Measurements from ENCODE around the genes UGT3A2 and CPLANE1.

- RRBS, 2 experiments = no CpG with 5 or more reads among the region's 11 CpGs
Measured at GRCh38 chr5:35247252-35248128, 17.2 kb upstream of the PRLR start.

DNA sequence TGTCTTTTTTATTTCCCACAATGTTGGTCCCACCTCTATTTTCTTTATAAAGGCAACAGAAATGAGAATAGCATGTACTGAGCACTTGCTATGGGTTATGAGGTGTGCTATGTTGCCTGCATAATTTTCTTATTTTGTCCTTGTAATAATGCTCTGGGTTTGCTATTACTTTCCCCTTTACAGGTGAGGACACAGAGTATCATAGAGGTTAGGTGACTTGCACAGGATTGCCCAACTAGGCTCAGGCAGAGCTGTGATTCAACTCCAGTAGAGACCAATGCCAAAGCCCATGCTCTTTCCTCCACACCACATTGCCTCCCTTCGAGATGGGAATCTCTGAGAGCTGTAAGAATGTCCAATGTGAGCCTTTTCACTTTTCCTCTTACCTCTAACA lies 39.5 kb upstream of the IL7R start:
- RRBS, 2 experiments = no CpG with 5 or more reads among the region's 1 CpG

DNA sequence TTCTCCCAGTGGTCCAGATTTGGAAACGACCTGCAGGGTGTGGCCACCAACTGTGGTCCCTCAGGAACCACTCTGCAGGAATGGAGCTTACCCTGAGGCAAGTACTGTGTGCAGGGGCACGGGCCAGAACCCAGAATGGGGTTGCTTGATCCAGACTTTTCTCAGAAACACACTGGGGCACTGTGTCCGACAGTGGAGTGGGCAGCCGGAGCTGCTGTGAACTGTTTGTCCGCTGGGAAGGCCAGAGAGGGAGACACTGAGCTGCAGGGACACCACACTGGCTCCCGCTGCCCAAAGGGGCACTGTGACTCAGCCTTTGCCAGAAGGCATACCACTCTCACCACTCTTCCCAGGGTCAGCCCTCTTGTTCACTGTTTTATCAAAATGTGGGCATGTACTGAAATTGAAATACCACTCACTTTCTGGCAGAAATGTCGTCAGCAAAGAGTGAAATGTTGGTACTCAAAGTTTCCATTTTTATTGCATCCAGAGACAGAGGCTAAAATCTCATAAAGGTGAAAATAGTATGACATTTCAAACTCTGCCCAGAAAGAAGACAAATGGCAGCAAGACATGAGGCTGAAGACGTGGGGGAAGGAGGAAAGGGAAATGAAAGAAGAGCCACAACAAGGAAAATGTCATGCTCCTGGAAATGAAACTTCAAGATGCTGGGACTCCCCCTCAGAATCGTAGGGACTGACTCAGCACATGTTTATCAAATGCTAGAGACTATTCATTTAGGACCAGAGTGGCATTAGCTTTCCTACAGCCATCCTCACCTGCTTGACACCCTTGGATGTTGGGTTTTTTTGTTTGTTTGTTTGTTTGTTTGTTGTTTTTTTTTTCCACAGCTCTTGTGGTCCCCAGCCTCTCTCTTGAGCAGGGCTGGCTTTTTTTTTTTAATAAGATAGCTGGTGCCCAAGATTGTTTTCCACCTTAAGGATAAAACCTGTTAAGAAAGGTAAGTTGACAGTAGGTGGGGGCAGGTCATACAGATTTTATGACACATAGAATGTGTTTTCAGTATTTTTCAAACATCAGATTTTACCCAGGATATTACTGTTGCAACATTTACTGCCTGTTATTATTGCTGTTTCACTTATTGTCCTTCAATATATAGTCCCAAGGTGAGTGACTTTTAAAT lies 4.3 kb upstream of the IL7R start:
- RRBS, 2 experiments = no CpG with 5 or more reads among the region's 9 CpGs

DNA sequence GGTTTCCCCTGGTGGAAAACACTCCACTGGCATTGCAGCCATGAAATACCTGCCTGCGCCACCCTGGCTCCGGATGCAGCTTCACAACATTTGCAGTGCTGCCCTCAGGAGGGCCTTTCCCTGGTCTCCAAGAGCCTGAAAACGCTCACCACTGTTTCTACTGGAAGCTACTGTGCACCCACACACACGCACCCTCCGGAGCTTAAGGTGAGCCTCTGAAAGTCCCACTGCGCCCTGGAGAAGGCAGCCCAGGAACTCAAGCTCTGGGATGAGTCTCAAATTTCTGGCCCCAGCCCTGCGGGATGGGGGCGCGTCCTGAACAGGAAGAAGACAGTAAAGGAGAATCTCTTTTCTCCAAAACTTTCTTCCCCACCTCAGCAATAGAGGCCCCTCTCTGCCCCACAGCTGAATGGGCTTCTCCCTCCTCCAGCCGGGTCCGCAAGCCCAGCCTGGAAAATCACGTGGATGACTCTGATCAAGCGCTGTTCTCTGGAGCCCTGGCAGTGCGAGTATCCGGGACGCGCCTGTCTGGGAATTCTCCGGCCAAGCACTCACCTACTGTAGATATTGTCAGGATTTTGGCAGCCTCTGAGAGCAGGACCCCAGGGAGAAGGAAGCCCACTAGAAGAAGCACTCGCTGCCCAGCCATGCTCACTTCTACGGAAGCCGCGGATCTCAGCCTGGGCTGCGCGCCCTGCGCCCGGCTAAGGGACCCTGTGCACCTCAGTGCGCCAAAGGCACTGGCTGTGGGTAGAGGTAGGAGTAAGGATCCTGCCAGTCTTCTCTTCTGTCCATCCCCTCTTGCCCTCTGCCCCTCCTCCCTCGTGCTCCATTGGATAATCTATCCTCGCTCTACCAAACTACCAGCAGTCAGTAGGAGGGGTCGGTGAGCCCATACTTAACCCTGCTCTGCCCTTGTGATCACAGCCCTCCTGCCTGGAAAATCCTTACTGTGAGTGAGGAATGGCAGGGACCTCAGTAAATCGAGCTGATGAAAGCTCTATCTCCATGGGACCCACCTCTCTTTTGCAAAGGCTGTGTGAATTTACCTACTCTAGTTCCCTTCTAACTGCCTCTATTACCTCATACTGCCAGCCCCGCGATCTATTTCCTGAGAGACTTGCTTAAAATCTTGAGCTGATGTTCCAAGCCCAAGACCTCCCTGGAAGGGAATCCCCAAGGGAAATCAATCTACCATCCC lies at the start of gene UGT3A2:
UGT3A2 (minus strand) TSS at position 742 of the 1,201 bp plus-strand sequence.
- RRBS, 2 experiments = 2 to 3% methylated on average over 6 of the region's 33 CpGs

DNA sequence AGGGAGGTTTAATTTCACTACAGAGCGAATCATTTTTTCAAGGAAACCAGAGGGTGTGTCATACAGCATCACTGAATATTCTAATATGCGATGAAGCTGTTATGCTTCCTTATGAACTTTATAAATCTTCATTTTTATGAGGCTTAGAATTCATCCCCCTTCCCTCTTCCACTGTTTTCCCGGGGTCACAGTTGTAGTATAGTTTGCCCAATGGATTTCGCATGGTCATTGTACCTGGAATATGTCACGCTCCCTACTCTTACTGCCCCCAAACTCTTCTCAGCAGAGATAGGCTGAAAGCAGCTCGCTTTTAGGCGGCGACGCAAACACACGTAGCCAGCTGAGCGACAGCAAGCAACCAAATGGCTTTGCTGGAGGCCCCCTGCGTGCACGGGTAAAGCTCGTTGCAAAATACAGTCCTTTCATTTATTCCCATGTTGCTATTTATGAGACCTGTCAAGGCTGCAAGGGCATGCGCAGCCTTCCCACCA lies 788 bp downstream of the LMBRD2 start:
- RRBS, 2 experiments = no CpG with 5 or more reads among the region's 15 CpGs

DNA sequence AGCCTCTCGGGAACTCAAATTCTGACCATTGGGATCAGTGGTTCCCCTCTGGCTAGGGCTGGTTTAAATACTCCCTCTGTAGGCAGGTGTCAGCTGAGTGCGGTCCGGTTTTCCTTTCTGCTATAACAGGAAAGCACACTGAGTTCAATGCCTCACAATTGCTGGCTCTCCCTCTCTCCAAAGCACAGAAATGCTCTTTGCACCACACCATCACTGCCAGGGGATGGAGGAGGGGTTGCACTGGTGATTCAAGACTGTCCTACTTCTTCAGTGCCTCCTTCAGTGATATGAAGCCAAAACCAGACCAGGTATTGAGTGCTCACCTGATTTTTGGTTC lies 22.8 kb upstream of the RANBP3L start:
- RRBS, 2 experiments = no CpG with 5 or more reads among the region's 3 CpGs

- RRBS, 2 experiments = no CpG with 5 or more reads among the region's 5 CpGs
Measured at GRCh38 chr5:36570248-36570912, 36.0 kb upstream of the SLC1A3 start.

GRCh38 chr5:36575118-36575582 lies 31.3 kb upstream of the SLC1A3 start:
- RRBS, 2 experiments = no CpG with 5 or more reads among the region's 3 CpGs

GRCh38 chr5:36677722-36678054 lies 71.3 kb downstream of the SLC1A3 start:
- RRBS, 2 experiments = no CpG with 5 or more reads among the region's 3 CpGs

DNA sequence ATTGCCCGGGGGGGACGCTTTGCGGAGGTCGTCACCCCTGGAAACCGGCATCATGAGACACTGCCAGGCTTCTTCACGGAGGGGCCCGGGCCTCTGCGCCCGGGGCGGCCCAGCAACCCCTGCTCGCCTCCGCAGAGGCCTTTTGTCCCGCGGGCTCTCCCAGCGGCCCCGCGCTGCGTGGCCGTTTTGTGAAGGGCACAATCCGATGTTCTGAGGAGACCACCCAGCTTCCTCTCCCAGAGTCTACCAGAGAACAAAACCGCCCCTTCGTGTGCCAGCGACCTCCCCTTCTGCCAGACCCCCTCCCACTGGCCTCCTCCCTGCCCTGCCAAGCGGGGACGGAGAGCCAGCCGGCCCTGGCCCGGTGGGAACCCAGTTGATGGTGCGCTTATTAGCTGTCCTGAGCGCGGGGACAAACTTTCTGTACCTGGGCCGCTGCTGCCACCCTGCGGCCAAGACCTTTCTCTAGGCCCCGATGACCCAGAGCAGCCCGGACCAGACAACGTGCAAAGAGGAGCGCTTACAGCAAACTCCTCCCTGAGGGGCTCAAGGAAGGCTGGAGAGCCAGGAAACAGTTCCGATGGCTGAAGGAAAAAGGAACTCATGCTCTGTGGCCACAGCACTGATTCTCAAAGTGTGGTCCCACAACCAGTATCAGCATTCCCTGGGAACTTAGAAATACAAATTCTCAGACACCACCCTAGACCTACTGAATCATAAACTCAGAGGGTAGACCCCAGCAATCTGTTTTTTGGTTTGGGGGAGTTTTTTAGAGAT lies 86.7 kb downstream of the SLC1A3 start:
- RRBS, 2 experiments = 39 to 71% methylated on average over 4 to 7 of the region's 37 CpGs

DNA sequence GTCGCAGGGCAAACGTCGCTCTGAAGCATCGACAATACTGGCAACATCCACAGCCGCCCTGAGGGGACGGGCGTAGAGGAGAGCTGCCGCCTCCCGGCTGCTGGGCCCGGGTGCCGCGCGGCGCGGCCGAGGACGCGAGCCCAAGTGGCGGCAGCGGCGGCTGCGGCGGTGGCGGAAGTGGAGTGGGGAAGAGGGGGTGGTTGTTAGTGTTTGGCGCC lies 149 bp upstream of the NIPBL start:
- RRBS, 2 experiments = 0 to under 1% methylated on average over 7 of the region's 25 CpGs

DNA sequence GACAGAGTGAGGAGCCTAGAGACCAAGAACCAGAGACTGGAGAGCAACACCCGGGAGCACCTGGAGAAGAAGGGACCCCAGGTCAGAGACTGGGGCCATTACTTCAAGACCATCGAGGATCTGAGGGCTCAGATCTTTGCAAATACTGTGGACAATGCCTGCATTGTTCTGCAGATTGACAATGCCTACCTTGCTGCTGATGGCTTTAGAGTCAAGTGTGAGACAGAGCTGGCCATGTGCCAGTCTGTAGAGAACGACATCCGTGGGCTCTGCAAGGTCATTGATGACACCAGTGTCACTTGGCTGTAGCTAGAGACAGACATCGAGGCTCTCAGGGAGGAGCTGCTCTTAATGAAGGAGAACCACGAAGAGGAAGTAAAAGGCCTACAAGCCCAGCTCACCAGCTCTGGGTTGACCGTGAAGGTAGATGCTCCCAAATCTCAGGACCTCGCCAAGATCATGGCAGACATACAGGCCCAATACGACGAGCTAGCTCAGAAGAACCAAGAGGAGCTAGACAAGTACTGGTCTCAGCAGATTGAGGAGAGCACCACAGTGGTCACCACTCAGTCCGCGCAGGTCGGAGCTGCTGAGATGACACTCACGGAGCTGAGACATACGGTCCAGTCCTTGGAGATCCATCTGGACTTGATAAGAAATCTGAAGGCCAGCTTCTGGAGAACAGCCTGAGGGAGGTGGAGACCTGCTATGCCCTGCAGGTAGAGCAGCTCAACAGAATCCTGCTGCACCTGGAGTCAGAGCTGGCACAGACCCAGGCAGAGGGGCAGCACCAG lies 9.1 kb downstream of the NIPBL start:
- RRBS, 2 experiments = no CpG with 5 or more reads among the region's 15 CpGs

DNA sequence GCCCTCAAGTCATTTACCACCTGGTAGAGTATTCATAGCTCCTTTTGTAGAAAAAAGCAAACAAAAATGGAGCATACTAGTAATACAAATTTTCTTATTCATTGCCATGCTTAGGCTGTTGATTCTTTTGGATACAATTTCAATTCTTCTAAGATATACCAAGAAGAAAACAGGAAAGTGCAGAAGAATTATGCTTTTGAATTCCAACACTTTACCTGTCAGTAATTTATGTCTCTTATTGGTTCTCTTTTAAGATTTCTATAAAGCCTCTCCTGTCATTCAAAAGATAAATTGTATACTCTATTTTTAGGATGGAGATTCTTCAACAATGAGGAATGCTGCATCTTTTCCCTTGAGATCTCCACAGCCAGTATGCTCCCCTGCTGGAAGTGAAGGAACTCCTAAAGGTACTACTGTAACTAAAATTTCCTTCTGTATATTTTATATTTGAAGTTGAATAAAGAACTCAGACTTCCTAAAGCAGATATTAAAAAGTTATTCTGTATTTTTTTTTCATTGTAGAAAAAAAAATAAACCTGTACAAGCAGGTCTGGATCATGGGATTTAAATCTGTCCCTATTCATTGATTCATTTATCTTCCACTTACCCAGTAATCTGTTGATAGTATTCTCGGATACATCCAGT lies 95.2 kb downstream of the NIPBL start:
- RRBS, 2 experiments = no CpG with 5 or more reads among the region's 1 CpG

DNA sequence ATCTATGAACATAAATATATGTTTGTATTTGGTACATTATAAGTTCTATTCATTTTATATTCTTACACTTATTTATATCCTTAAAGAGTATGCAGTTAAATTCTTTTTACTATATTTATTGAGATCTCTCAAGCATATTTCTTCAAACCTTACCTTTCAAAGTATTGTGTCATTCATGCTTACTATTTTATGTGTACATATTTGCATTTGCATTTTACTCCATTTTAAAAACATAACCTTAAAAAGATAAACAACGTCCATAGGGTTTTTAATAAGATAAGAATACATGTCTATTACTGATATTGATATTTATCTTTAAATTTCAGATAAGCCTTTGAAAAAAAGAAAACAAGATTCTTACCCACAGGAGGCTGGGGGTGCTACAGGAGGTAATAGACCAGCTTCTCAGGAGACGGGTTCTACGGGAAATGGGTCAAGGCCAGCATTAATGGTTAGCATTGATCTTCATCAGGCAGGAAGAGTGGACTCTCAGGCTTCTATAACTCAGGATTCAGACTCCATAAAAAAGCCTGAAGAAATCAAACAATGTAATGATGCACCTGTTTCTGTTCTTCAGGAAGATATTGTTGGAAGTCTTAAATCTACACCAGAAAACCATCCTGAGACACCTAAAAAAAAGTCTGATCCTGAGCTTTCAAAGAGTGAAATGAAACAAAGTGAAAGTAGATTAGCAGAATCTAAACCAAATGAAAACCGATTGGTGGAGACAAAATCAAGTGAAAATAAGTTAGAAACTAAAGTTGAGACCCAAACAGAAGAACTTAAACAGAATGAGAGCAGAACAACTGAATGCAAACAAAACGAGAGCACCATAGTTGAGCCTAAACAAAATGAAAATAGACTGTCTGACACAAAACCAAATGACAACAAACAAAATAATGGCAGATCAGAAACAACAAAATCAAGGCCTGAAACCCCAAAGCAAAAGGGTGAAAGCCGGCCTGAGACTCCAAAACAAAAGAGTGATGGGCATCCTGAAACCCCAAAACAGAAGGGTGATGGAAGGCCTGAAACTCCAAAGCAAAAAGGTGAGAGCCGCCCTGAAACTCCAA lies 108.1 kb downstream of the NIPBL start:
- RRBS, 2 experiments = no CpG with 5 or more reads among the region's 7 CpGs

DNA sequence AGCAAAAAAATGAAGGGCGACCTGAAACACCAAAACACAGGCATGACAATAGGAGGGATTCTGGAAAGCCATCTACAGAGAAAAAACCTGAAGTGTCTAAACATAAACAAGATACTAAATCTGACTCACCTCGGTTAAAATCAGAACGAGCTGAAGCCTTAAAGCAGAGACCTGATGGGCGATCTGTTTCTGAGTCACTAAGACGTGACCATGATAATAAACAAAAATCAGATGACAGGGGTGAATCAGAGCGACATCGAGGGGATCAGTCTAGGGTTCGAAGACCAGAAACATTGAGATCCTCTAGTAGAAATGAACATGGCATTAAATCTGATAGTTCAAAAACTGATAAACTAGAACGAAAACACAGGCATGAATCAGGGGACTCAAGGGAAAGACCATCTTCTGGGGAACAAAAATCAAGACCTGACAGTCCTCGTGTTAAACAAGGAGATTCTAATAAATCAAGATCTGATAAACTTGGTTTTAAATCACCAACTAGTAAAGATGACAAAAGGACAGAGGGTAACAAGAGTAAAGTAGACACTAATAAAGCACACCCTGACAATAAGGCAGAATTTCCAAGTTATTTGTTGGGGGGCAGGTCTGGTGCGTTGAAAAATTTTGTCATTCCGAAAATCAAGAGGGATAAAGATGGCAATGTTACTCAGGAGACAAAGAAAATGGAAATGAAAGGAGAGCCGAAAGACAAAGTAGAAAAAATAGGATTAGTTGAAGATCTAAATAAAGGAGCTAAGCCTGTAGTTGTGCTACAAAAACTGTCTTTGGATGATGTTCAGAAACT lies 109.1 kb downstream of the NIPBL start:
- RRBS, 2 experiments = no CpG with 5 or more reads among the region's 13 CpGs

- RRBS, 2 experiments = no CpG with 5 or more reads among the region's 6 CpGs
Measured at GRCh38 chr5:37227196-37227858, 21.8 kb downstream of the CPLANE1 start.

- RRBS, 2 experiments = 2% methylated on average over 41 of the region's 103 CpGs
Measured at GRCh38 chr5:37248777-37249929, at the start of gene CPLANE1. Gene CPLANE1, minus strand, starts transcription at chr5:37249376.

GRCh38 chr5:37553126-37553511 lies 174.0 kb downstream of the WDR70 start:
- RRBS, 2 experiments = no CpG with 5 or more reads among the region's 4 CpGs

DNA sequence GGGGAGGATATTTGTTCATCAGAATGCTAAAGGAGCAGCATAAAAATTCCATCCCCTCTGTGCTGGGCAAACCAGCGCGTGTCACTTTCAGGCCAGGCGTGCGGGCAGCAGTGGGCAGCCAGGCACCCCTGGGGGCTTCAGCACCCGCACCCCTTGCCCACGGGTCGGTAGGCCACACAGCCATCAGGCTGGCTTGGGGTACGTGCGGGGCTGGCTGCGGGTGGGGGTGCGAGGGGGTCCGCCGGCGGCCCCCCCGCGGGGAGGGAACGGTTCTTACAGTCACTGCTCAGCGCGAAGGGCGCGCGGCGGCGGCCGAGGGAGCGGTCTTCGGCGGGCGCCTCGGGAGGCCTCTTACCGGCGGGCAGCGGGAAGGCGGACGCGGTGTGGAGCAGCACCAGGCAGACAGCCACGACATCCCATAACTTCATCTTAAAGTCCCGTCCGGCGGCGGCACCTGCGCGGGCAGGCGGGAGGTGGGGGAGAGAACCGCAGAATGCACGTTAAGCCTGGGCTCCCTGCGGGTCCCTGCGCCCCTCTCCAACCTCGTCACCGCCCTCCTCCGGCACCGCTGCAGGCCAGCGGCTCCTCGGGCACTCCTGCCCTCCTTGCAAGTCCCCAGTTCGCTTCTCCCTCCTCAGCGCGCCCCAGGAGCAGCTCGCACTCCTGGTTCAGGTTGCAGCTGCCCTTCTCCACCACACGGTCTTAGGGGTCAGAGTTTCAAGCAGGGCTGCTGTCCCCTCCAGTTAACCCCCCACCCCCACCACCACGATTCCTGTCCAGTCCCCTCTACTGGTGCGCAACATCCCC lies 5.3 kb downstream of the GDNF start:
- RRBS, 2 experiments = 1 to 20% methylated on average over 9 to 19 of the region's 61 CpGs

- RRBS, 2 experiments = 35 to 75% methylated on average over 6 of the region's 18 CpGs
Measured at GRCh38 chr5:37835176-37835724, 4.6 kb downstream of the GDNF start.

Measured in bronchial epithelial cell (primary cell).